B cell (primary cell): ENCODE data around the genes CCL13 and TBC1D3G.

DNA sequence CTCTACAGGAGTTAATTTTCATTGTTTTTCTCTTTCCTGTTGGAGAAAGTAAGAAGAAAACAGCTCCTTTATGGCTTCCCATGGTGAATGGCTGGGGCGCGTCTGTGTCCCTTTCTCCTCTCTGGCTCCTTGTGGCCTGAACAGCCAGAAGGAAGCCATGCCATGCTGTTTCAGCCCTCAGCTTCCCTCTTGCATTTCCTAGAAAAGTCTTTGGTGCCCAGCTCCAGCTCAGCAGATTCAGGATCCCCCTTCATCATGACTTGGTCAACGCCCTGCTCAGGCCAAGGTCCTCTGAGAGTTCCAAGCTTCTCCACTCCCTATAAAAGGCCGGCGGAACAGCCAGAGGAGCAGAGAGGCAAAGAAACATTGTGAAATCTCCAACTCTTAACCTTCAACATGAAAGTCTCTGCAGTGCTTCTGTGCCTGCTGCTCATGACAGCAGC, at the start of gene CCL13:
CCL13 (plus strand) TSS at position 350 of the 443 bp plus-strand sequence.
- PRO-cap: no peak
- CAGE, long polyA plus RNA: no peak

DNA sequence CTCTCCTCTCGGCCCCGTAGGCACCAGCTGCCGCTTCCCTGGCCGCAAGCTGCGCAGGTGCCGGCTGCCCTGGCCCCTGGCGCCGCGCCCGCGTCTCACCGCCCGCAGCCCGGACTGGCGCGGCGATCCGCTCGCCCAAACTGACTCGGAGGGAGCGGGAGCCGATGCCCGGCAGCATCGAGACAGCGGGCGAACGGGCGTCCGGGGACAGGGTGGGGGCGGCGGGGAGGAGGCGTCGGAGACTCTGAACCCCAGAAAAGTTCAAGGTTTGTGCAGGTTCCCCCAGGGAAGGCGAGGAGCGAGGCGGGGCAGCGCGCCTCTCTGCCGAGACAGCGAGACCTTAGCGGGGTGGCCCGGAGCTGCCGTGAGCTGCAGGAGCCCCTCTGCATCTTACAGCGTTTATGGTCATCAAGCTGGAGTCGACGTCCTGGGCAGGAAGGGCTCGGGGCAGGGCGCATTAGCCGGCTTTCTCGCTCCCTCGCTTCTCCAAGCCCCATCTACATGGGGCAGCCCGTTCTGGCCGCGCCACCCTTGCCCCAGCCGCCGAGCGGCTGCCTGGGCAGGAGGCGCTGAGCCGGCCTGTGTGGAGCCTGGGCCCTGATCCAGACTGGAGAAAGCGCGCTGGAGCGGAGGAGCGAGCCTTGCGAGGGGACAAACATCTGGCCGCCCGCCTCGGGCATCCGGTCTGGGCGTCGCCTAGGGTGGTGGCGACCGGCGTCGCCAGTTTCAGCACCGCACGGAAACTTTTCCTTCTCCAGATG, 548 bp downstream of the TMEM132E start:
- PRO-cap: no peak
- CAGE, long polyA plus RNA: no peak

- PRO-cap: no peak
- CAGE, long polyA plus RNA: no peak
Measured at GRCh38 chr17:35005242-35006304, 25.3 kb downstream of the LIG3 start.

GRCh38 chr17:35026188-35026840, 37.2 kb downstream of the RFFL start:
- PRO-cap: no peak
- CAGE, long polyA plus RNA: no peak

GRCh38 chr17:35047070-35047428, 16.5 kb downstream of the RFFL start:
- PRO-cap: no peak
- CAGE, long polyA plus RNA: no peak

DNA sequence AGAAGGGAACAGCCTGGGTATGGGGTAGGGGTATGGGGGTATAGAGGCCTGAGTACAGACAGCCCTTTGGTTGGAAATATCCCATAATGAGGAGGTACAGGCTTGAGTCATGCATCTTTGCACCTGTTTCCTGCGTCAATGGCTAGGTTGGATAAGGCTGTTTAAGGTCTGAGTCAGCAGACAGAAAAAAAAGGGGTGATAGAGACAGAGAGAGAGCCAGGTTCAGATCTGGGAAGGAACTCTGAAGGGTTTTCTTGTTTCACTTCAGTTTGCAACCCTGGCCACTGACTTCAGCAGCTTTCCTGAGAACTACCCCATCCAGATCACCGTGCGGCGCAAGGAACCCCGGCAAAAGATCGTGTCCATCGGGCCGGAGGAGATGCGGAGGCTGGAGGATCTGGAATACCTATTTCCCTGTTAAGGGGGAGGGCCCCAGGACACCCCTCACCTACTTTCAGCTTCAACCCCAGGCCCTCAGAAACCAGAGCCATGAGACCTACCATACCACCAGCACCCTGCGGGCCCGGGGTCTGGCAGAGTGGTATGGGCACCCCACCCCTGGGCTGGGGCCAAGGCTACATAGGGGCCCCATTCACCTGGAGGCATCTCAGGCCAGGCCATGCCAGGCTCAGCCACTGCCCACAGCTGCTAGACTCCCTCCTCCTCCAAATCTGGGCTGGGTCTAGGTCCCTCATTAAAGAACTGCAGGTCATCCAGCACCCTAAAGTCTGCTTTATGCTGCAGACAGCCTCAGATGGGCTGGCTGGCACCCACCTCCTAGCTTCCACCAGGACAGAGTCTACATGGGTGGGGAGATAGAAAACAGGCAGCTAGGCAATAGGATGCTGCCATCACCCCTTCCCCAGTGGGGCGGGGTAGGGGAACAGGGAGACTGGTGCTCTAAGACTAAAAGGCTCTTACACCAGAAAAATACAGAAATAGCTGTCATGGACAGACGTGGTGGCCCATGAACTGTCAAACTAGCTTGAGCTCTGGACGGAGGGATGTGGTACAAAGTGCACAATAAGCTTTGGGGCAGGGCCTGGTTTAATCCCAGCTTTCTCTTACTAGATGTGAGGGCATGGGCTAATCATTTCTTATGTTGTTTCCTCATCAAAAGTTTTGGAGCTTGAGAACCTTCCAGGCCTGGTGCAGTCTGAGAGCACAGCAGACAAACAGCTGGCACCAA, 9.0 kb downstream of the FNDC8 start:
- PRO-cap: no peak
- CAGE, long polyA plus RNA: no peak

DNA sequence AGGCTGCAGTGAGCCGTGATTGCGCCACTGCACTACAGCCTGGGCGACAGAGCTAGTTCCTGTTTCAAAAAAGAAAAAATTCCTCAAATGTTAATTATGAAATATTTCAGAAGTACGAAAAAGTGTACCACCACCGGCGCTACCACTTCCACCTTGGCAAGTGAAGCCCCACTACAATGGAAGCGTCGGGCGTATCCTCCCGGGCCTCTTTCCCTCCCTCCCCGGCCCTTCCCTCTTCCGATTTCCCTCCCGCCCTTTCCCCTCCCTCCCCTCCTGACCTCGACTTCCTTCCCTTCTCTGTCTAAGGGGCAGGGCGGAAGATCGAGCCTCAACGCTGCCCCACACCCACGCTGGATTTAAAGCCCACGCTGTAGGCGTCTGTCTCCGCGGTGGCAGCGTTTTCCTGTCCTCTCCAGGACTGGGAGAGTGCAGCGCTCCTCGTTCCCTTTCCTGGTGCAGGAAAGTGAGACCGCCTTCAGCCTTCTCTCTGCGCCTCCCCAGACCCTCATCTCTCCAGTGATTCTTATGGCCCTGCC, 27.1 kb downstream of the SLFN11 start:
- PRO-cap: no peak
- CAGE, long polyA plus RNA: no peak

DNA sequence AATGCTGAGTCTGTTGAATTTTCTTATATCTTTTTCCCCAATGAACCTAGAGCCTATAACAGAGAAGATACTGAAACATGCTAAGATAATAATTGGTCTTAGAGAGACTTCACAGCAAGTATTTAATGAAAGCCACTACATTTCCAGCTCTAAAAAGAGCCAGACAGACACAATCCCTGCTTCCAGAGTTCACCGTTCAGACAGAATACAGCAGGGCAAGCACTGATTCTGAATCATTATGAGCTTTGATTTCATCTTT, 2.4 kb upstream of the SLFN11 start:
- PRO-cap: no peak
- CAGE, long polyA plus RNA: no peak

GRCh38 chr17:35540559-35541544, 3.4 kb upstream of the SLFN12L start:
- PRO-cap: bidirectional peak, plus-strand start at chr17:35540798, minus-strand start at chr17:35540761; unidirectional peak, minus-strand start at chr17:35541247
- CAGE, long polyA plus RNA: no peak

DNA sequence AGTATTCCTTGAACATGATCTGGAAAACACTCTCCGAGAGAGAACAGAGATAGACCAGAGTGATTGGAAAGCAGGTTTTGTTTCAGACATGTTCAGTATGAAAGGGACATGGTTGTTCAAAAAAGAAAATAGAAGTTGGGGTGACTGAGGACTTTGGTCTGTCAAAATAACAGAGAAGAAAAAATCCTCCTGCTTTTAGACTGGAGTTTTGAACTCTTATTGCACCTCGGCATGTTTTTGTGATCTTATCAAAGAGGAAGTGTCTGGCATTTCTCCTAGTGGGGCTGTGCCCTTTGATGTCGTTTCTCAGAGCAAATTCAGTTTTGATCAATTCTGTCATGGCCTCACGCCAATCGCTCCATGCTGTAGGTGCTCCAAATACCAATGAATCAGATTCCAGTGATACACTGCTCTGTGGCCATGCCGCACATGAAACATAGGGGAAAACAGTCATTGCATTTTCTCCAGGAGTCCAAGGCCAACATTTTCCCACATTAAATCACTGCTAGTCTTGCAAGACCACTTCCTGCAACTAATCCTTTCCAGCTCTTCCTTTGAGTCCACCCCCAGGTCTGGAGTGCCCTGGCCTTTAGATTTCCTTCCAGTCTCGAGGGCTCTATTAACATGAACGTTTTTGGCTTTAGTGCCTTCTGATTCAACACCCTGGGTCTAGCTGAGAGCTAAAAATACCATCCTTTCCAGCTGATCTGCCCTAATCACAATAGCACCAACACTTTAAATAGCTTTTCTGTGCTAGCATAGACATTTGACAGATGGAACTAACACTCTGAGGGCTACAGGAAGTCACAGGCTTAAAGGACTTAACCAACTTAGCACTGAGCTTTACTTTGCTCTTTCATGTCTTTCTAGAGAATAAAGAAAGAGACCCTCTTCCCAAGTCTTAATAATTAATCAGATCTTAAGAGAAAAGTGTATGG, 18.3 kb upstream of the RASL10B start:
- PRO-cap: no peak
- CAGE, long polyA plus RNA: no peak

- PRO-cap: no peak
- CAGE, long polyA plus RNA: no peak
Measured at GRCh38 chr17:35890781-35891316, 10.7 kb upstream of the CCL5 start.

DNA sequence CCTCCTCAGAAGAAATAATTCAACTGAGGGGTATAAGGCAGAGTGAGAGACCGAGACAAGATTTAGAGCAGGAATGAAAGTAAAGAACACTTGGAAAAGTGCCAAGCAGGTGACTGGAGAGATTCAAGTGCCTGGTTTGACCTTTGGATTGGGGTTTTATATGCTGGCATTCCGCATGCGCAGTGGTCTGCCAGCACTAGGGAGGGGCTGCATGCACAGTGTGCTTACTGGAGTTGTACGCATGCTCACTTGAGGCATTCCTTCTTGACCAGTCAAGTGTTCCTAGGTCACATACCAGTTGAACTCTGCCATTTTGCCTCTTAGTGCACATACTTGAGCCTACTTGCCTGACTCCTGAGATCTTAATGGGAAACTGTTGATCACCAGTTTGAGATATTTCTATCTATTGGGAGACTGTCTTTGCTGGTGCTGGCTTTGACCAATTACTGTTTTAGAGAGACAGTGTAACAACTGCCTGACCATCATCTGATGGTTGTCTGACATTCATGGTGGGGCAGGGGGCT, 692 bp upstream of the CCL15 start:
- PRO-cap: no peak
- CAGE, long polyA plus RNA: no peak

DNA sequence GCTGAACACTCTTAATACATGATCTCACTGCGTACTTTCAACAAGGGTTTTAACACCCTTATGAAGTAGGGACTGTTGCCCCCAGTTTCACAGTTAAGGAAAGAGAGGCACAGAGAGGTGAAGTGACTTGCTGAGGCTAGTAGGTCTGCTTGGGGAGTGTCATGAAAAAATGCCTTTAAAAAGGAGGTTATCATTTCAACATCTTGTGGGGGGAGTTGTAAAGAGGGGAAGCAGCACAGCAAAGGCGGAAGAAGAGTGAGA, 2.1 kb downstream of the CCL4L2 start:
- PRO-cap: no peak
- CAGE, long polyA plus RNA: no peak

- PRO-cap: no peak
- CAGE, long polyA plus RNA: no peak
Measured at GRCh38 chr17:36323638-36323955, at the start of gene TBC1D3G. Gene TBC1D3G, plus strand, starts transcription at chr17:36323884.

GRCh38 chr17:36550504-36551307, 6.0 kb downstream of the GGNBP2 start:
- PRO-cap: unidirectional peak, plus-strand start at chr17:36550720; bidirectional peak, plus-strand start at chr17:36550850, minus-strand start at chr17:36550803
- CAGE, long polyA plus RNA: no peak

- PRO-cap: no peak
- CAGE, long polyA plus RNA: no peak
Measured at GRCh38 chr17:36595481-36596041, 3.9 kb downstream of the DHRS11 start.

DNA sequence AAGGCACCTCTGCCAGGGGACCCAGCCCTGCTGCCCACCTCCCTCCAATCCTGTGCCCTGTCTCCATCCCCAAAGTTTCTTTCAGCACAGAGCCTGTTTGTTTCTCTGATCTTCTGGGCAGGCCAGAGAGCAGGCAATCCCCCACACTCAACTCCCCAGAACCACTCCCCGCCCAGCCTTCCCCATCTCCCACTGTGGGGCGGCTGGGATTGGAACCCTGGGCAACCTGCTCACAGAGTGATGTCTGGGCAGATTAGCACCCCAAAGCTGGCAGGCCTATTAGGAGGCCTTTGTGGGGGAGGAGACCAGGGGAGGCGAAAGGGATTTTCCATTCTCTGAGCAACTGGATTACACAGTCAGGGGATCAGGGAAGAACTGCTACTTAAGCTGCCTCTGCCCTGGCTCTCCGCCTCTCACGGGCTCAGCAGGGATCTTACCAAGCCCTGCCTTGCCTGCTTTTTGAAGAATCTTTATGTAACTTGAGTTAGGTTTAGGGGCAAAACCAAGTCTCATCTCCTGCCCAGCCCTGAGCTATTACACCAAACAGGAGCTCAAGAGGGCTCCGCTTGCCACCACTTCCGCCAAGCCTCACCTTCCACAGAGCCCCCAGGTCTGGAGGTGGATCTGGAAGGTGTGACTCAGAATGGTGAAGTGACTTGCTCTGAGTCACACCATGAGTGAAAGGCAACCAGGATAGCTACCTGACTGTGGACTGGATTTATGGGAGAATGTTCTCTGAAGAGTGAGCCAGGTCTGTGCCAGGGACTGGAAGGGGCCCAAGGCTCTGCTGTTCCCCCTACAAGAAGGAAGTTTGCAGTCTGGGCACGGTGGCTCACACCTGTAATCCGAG, 16.0 kb upstream of the LHX1 start:
- PRO-cap: no peak
- CAGE, long polyA plus RNA: no peak

- PRO-cap: no peak
- CAGE, long polyA plus RNA: no peak
Measured at GRCh38 chr17:36937022-36937382, 273 bp upstream of the LHX1 start.

DNA sequence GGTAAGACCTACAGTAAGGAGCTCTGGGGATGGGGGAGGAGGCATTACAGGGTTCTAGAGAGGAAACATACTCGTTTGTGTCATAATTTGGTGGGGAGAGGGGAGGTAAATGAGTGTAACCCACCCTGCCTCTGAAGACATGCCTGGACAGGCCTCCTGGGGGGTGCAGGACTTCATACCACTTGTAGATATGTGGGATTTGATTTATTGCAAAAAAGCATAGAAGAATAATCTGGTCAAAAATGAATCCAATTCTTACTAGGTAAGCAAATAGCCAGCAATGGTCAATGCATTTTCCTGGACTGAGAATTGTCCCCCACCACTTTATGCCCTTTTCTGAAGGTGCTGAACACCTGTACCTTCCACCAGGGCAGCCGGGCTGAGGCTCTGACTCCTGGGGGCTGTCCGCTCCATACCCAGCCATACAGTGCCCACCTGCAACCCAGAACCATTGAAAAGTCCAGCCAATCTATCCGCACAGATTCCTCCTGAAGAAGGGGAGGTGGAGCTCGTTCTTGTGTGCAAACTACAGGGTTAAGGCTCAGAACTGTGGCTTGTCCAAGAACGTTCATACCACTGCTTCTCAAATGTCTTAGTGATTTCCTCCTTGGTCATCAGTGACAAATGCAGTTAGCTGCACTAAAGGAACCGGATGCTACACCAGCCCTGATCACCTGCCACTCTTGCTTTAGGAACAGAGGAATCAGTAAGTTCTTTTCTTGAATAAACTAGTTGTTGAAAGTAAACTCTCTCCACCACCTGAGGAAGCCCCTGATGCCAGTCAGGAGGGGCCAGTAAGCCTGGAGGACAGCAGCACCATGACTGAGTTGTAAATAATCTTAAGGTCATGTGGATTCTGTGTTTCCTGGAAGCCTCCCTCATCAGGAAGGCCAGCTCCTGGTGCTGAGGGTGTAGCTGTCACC, 136.8 kb downstream of the AATF start:
- PRO-cap: no peak
- CAGE, long polyA plus RNA: no peak

GRCh38 chr17:37299351-37300225, 76.2 kb upstream of the C17orf78 start:
- PRO-cap: no peak
- CAGE, long polyA plus RNA: no peak